ENCODE measurements around the gene TMEM43.

GRCh38 chr3:13416289-13416649 is 3.9 kb downstream of the NUP210 start:
- PRO-cap, result no peak

DNA sequence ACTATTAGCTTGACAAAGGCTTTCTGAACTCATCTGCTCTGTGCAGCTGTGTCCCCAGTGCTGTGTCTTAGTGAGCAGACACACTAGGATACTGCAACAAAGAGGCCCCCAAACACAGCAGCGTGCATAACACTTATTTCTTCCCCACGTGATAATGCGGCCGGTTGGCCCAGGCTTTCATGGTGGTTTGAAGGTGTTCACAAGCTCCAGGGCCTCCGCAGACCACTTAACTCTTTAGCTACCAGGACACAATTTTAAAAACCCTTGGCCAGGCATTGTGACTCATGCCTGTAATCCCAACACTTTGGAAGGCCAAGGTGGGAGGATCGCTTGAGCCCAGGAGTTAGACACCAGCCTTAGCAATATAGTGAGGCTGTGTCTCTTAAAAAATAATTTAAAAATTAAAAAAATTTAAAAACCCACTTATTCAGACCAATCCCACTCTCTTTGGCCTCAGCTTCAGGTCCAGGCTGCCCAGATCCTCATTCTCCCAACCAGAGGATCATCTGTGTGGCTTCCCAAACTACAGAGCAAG is 2.0 kb upstream of the HDAC11 start:
- PRO-cap, result unidirectional peak, minus-strand start at position 189 of the sequence

GRCh38 chr3:13570420-13571501 is 21.8 kb downstream of the FBLN2 start:
- PRO-cap, result no peak

GRCh38 chr3:13608097-13608789 is 59.3 kb downstream of the FBLN2 start:
- PRO-cap, result no peak

GRCh38 chr3:13637347-13637941 is 88.5 kb downstream of the FBLN2 start:
- PRO-cap, result no peak

GRCh38 chr3:13655206-13655817 is 106.4 kb downstream of the FBLN2 start:
- PRO-cap, result unidirectional peak, minus-strand start at chr3:13655430

GRCh38 chr3:13866150-13866435 is 13.8 kb downstream of the WNT7A start:
- PRO-cap, result no peak

DNA sequence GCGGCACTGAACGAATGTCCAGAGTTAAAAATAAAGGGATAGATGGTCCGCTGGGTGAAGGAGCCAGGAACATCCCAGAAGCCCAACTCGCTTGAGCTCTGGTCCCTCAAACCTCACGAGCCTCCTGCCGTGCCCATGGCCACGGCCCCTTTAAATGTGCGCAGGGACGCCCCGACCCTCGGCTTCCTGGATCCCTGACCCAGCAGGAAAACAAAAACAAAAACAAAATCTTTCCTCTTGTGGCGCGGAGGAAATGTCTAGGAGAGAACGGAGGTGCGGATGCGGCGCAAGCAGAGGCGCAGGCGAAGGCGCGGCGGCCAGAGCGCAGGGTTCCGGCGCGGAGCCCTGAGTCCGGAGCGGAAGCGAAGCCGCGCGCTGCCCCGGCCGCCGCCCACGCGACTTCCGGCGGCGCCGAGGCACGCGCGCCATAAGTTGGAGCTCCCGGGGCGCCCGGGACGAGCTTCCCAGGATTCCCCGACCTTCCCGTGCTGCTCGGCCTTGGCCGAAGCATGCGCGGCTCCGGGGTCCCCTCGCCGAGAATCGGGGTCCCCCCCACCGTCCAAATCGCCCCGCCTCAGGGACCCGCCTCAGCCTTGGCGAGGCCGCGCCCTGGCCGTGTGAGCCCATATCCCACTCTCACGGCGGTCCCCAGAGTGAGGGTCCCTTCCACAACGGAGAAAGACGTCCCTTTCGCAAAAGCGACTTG is 52.9 kb upstream of the WNT7A start:
- PRO-cap, result no peak

GRCh38 chr3:14124901-14125482 is at the start of gene TMEM43:
TMEM43 (plus strand) TSS chr3:14125052.
- PRO-cap, result bidirectional peak, plus-strand start at chr3:14124989, minus-strand start at chr3:14124756; bidirectional peak, plus-strand start at chr3:14125054, minus-strand start at chr3:14125207; bidirectional peak, plus-strand start at chr3:14125363, minus-strand start at chr3:14125430

- PRO-cap, result no peak
Observed at GRCh38 chr3:14141366-14142291, 16.8 kb downstream of the TMEM43 start.

- PRO-cap, result no peak
Observed at GRCh38 chr3:14144141-14145229, 19.6 kb downstream of the TMEM43 start.

DNA sequence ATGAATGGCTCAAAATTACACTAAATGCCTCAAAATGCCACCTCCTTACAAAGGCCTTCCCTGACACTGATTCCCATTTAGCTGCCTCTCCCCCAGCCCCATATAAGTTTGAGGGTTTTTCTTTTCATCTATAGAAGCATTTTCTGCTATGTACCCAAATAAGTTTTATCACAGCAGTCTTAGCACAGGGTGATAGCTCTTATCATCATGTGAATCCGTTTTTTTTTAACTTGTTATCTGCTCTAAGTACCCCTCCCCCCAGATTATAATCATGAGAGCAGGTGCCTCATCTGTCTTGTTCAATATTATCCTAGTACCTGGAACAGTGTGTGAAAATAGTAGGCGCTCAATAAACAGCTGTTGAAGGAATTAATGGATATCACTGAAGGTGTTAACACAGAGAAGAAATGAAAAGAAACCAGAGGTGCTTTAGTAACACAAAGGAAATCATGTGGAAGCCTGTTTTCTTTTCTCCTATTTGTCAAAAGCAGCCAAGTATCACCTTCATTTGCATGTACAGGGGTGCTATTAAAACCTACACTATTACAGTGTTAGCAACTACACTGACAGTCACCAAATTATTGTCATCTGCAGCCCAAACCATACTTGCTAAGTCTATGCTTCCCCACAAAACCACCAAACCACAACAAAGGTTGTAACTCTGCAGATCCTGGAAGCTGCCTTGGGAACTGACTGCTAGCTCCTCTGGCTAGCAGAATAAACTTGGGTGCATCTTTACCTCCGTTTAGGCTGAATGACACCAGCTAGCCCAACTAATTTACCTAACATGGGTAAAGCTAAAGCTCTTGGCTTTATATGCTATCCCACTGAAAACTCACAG is 3.0 kb downstream of the XPC start:
- PRO-cap, result no peak

- PRO-cap, result no peak
Observed at GRCh38 chr3:14377653-14378156, 24.7 kb upstream of the SLC6A6 start.

GRCh38 chr3:14405865-14406370 is 3.5 kb downstream of the SLC6A6 start:
- PRO-cap, result no peak

- PRO-cap, result no peak
Observed at GRCh38 chr3:14431417-14431907, 29.1 kb downstream of the SLC6A6 start.

- PRO-cap, result no peak
Observed at GRCh38 chr3:14466928-14467289, 64.5 kb downstream of the SLC6A6 start.

DNA sequence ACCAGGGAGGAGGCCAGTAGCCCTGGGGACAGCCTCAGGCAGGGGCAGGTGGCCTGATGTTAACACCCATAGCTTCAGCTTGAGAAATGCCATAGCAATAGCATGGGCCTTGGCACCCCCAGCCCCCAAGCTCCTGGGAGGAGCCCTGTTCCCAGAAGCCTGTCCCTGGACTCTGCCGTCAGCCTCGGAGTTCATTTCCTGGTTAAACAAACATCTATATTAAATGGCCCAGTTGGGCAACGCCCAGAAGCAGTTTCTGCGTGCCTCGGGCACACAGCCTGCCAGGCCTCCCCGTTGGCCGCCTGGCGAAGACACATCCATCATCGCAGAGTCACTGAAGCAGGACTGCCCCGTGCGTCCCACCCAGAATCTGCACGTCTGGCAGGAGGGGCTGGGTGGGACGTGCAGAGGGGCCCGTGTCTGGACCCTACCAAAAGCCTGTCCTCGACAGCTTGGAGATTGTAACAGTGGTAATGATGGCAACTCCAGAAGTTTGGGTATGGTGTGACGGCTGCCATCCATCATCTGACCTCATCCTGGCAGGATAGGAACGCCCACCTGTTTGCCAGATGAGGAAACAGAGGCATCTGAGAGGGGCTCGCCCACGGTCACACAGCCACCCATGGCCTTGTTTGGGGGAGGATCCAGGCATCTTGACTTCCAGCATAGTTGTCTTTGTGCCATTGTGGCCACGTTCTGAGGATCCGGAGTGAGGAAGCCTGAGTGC is 58.4 kb downstream of the FGD5 start:
- PRO-cap, result no peak

DNA sequence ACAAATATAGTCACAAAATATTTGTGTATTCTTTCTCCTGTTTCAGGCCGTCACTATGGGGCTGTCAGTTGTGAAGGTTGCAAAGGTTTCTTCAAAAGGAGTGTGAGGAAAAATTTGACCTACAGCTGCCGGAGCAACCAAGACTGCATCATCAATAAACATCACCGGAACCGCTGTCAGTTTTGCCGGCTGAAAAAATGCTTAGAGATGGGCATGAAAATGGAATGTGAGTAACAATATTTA is 44.5 kb downstream of the MRPS25 start:
- PRO-cap, result no peak

GRCh38 chr3:15326102-15326729 is 6.2 kb downstream of the SH3BP5 start:
- PRO-cap, result no peak

DNA sequence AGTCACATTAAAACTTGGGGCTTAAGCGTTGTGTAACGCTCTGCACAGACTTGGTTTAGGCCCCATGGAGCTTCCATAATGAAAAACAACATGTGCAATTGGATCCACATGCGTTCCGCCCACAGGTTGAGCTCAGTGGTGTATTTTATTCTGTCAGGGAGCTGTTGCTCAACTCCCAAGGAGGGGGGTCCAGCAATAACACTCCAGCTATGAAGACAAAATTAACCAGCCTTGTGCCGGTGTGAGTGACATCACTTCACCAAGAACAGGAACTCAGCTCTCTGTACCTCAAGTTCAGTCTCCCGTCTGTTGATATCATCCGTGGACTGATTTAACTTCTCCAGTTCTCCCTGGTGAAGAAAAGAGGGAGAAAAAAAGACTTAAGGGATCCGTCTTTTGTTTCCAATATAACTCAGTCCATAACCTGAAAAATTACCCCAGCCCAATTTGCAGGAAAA is 2.1 kb downstream of the SH3BP5 start:
- PRO-cap, result no peak